ENCODE measurements around a stretch of chr14.

DNA sequence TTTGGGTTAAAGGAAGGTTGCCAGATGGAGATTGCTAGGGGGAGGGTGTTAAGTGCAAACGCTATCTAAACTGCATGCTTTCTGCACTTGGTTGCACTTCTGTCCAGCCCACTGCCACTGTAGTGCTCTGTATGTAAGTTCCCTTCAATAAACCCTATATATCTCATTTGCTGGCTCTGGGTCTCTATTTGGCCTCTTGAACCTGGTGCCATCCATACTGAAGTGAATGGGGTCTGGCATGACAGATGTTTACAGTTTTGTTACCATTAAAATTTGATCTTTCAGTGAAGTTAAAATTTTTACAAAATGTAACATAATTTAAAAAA, 3.9 kb upstream of the PCNX4 start:
- PRO-cap, 8 experiments = no peak in any of the 8 experiments

DNA sequence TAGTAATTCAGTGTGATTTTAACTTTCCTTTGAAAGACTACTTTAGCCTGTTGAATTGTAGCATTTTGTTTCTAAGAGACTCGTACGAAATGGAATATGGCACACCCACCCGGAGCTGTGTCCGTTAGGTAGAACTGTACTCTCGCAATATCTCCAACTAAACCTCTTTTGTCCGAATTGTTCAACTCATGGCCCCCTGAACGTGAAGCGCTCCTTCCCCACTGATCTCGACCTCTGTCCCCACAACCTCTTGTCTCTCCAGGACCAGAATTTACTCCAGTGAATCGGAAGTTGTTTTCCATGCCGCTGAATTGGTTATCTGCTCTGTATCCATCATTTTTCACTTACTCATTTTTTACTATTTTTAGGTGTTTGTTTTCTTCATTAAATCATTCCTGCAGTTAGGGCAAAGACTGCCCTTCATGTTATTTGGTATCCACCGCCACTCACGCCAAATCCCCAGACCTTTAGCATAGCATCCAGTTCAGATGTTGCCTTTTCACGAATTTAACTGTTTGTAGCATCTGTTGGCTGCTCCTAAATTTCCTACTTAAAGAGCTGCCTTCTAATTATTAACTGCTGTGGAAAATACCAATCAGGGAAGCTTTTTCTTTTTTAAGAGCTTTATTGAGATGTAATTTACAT, 995 bp downstream of the PCNX4 start:
- PRO-cap, 8 experiments = no peak in any of the 8 experiments

DNA sequence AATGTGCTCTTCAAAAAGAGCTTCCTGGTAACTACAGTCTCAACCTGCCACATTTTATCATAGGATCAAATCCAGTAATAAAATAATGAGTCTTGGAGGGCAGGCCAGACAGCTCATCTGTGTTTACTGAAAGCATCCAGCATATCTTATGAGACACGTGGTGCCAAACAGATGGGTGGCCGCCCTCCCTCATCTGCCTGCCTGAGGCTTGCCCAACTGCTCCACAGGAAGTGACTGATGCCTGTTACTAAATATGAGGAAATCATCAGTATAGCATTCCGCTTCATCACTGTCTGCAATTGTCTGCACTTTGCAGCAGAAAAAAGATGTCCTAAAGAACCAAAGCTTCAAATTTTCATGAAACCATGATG, 13.5 kb downstream of the DHRS7 start:
- PRO-cap, 8 experiments = peak in 7 of 8 experiments; most common plus-strand start position 286 of the sequence (in 6); most common minus-strand start position 119 of the sequence (in 7)

DNA sequence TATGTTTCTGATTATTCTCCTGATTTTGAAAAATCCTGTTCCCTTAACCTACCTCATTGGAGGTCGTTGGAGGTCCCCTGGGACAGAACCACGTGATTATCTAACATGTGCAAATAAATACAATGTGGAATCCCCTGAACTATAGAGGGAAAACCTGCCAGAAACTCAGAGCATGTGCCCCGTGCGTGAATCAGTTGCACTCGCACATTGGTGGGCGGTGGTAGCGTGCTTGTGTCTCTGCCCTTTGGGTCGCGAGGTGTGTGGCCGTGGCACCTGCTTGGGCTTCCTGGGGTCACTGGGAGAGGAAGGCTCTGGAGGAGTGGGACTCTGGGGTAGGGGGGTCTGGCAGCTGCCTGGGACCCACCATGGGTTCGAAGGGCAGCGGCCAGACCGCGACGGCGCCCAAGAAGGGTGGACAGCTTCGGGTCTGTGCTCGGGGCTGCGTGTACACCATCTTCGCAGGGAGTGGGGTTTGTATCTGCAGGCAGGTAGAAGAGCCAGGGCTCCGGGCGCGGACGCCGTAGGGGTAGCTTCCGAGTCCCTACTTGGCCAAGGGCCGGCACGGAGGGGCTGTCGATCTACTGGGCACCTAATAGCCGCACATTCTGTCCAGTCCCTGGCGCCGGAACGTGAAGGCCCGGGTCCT, 622 bp upstream of the PPM1A start:
- PRO-cap, 8 experiments = peak in 5 of 8 experiments; most common plus-strand start position 144 of the sequence (in 3); most common minus-strand start position 193 of the sequence (in 3)

DNA sequence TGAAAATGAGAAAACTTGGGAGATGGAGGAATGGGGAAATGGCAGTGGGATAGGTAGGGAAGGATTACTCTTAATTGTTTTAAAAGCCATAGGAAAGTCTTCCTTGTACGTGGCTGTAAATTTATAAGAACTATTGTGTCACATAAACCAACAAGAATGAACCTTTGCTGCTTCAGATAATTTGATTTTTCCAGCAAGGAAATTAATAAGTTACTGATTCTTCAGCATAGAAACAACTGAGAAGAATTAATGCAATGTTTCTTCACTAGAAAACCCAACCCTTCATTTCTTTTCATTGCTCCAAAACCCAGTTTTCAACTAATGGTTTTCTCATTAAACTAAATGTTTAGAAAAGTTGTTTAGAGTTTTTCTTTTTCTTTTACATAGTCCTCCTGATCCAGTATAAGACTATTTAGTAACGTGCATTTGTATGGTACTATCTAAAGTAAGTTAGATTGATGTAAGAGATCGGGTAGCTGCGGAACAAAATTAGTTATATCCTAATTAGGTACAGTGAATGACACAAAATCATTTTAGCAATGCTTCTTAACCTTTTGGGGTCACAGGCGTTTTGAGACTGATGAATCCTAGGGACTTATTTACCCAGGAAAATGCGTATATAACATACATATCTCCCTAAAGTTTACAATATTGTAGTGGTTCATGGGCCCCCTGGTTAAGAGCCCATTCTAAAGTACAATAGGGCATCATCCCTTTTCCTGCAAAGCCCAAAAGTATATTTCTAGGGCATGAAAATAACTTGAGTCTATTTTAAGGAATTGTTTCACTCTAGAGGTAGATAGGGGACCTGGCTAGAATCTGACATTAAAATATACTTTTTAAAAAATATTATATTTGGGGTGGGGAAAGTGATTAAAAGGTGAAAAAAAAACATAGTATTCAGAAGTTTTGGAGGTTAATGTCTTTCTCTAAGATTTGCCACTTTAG, 48.5 kb downstream of the PPM1A start:
- PRO-cap, 8 experiments = no peak in any of the 8 experiments

- PRO-cap, 8 experiments = no peak in any of the 8 experiments
These were observed 82.0 kb downstream of the PPM1A start for GRCh38 chr14:60330861-60331549.

DNA sequence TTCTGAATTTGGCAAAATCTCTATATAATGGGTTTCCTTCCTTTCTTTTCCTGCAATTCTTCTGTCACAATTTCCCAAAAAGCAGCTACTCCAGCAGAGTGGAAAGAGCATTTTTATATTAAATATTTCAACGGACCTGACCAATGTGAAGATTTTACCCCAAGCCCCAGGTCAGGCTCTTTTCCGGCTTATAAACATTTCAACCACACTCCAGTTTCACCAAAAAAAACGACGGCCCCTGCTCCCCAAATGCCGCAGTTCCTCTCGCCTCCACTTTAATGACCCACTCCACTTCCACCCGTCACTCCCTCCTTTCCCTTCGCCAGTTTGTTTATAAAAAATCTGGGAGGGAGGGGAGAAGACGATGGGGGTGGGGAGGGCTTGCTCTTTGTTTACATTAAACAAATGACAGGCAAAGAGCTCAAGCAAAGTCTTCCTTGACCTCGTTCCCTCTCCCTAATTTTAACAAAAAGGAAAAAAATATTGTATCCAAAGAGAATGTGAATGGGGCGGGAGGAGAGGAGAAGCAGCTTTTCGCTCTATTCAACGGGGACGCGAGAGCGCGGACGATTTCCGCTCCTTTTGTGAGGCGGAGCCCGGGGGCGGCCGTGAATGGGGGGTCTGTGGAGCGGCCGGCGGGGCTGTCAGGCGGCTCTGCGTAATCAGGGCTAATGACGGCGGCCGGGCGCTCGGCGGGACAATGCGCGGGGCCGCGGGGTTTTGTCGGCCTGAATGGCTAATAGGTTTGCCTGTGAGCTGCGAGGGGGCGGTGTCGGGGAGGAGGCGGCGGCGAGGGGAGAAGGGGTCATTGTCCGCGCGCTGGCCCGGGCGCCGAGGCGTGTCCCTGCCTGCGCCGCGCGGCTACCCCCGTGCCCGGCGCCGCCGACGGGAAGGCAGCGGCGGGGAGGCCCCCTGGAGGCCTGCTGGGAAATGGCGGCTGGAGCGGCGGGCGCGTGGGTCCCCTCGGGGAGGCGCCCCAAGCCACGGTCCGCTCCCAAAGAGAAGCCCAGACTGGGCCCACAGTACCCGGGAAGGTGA, 5.6 kb downstream of the SIX6 start:
- PRO-cap, 8 experiments = no peak in any of the 8 experiments

GRCh38 chr14:61080312-61081151, 99.5 kb downstream of the SLC38A6 start:
- PRO-cap, 8 experiments = no peak in any of the 8 experiments

- PRO-cap, 8 experiments = no peak in any of the 8 experiments
These were observed 3.3 kb downstream of the TMEM30B start for GRCh38 chr14:61277852-61278144.

DNA sequence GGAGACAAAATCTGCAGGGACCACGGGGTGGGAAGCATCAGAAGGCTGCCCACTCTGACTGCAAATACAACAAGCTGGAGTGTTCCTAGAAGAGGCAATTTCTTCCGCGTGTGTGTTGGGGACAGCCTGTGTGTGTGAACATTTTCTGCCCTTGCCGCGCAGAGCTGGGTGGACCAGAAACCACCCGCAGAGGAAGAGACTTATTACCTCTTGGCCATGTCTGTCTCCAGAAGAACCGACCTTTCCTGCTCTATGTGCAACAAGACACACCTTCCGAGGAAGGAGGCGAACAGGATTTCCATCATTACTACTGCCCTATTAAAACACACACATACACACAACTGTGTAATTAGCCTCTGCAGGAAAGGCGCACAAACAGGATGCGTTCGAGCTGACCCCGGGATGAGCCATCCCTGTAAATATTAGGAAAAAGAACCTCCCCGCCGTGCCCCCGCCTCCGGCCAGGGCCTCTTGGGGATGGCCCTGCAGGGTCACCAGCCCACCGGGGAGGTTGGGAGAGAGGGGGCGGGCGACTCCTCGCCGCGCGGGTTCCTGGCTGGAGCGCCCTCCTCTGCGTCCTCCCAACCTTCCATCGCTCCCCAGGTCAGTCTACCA, 550 bp upstream of the PRKCH start:
- PRO-cap, 8 experiments = no peak in any of the 8 experiments

DNA sequence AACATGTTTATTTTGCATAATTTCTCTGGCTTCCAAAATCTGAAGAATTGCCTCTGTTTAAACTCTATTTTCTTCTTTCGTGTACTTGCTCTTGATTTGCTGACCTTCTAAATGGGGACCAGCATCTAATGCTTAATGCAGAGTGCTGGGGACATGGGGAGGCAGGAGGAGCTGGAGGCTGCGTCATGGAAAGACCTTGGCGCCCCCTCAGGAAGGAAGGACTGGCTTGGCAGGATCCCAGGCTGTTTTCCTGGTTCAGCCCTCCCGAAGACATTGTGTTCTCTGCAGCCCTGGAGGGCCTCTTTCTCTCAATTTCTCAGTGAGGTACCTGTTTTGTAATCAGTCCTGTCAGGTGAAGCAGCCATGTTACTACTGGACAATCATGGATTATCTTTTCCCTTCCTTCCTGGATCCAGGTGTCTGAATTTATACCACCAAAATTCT, 5.5 kb downstream of the PRKCH start:
- PRO-cap, 8 experiments = no peak in any of the 8 experiments

DNA sequence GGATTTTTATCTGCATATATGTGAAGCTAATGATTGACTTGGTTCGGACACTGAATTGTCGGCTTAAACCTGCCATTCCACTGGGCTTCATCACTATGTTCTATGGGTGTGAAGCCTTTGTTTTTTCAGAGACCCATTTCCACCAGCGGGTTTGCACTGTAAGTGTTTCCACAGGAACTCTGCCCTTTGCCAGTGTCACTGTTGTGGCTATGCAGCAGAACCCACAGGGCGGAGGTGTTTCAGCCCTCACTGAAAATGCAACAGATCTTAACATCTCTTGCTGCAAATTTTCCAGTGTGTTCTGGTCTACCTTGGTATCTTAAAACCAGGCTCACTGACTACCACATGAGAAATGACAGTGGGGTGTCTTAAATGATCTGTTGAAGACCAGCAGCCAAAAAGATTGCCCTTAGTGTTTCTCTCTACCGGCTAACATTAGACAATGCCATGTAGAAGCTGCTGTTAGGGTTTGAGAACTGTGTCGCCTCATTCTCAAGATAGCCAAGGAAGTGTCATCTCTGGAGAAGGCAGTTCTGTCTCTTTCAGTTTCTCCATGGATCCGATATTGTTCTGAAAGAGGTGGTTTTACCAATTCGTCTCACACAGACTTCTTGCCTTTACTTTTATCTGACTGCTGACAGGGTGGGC, 21.2 kb downstream of the PRKCH start:
- PRO-cap, 8 experiments = peak in 3 of 8 experiments; most common plus-strand start position 294 of the sequence (in 2); most common minus-strand start position 181 of the sequence (in 2)

DNA sequence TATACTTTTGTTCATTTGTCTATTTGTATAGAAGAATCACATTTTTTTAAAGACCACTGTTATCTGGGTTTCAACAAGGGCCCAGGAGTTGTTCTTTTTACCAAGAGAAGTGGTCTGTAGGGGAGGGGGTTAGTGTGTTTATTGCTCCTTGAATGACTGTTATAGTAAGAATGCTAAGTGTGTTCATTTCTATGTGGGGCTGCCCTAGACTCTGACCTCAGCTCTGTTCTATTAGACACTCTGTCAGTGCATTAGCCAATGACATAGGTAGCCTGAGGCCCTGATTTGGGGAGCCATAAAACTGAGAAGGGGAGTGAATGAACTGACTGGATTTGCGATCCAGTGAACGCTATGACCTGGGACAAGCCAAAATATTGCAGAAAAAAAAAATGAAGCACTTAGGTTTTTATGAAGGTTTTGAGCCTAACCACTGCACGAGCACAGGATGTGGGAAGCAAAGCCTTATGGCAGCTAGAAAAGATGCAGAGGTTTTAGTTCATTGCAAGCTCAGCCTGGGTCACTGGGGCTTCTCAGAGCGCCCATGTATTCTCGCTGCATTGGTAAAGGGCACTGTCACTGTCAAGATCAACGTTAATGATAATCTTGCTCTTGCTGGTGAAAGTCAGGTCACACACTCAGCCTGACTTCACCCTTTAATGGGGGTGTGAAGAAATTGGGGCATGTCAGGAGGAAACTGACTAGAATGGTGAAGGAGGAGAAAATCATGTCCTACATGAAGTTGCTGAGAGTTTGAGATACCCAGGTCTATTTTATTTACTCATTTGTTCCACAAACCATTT, 63.8 kb downstream of the PRKCH start:
- PRO-cap, 8 experiments = peak in 3 of 8 experiments; most common plus-strand start position 494 of the sequence (in 3); most common minus-strand start position 466 of the sequence (in 1)

- PRO-cap, 8 experiments = no peak in any of the 8 experiments
These were observed 64.8 kb downstream of the PRKCH start for GRCh38 chr14:61386128-61386594.

DNA sequence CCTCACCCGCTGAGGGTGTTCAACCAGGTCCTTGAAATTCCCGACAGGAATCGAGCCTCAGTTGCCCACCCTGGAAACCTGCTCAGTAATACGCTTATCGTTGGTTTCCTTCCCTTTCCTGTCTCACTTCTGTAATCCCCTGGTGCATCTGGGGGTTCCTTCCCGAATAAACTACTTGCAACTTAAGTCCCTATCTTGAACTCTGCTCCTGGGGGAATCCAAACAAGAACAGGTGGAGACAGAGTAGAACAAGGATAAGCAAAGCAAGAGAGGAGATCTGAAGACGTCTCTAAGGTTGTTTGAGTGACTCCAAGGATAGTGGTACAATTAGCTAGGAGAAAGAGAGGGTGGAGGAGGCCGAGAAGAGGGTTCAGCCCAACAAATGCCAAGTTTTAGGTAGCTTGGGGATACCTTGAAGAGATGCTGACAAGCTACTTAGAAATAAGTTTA, 113.7 kb downstream of the PRKCH start:
- PRO-cap, 8 experiments = peak in 6 of 8 experiments; most common plus-strand start position 340 of the sequence (in 6)

DNA sequence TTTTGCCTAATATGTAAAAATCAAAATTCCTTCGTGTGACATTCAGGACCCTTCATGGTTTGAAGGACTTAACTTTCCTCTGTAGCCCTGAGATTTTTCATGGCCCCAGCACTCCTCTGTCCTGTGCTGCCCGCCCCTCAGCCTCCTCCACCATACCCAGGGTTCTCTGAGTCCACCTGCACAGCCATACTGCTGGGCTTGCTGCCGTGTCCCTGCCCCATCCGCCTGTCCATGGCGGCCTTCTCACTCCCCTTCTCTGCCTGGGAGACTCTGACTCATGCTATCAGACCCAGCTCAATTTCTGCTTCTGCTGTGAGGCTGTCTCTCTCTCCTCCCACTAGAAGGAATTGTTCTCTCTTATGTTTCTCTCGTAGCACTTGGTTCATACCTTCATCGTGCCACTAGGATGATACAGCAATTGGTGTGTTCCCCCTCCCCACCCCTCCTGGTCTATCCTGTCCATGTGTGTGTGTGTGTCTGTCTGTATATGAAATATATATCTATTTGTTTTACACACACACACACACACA, 167.6 kb upstream of the HIF1A start:
- PRO-cap, 8 experiments = no peak in any of the 8 experiments

GRCh38 chr14:61553786-61554236, 141.5 kb upstream of the HIF1A start:
- PRO-cap, 8 experiments = no peak in any of the 8 experiments

DNA sequence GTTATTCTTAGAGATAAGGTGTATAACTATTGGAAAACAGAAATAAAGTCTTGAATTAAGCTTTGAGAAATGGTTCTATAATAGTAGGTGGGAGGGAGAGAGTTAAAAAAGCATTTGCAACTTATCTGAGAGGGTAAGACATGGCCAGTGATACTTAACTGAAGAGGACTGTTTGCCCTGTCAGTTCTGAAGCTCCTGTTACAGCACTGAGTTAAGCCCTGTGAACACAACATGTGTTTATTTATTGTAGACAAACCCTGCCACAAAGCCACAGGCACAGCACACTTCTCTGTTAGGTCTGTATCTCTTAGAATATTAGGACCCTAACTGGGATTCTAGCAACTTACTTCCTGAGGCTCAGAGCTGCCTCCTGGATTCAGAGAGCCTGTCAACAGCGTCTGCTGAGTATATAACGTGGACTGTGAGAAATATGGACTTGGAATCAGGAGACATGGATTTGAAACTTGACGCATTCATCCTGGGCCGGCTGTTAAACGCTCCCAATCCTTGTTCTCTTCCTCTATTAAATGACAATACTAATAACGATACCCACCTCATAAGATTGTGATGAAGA, 135.0 kb upstream of the HIF1A start:
- PRO-cap, 8 experiments = no peak in any of the 8 experiments

GRCh38 chr14:61561374-61562482, 133.6 kb upstream of the HIF1A start:
- PRO-cap, 8 experiments = no peak in any of the 8 experiments

GRCh38 chr14:61601818-61602604, 93.3 kb upstream of the HIF1A start:
- PRO-cap, 8 experiments = peak in 5 of 8 experiments; most common plus-strand start chr14:61602479 (in 3); most common minus-strand start chr14:61602324 (in 5)

Data from peripheral blood mononuclear cell (primary cell).